Measurements from ENCODE around the gene PSMB10.

- PRO-cap, result no peak
- RAMPAGE, long total RNA, 4 experiments, result no peak in any of the 4 experiments
These were observed 2.1 kb upstream of the NRN1L start for GRCh38 chr16:67882292-67883361.

- PRO-cap, result no peak
- RAMPAGE, long total RNA, 4 experiments, result no peak in any of the 4 experiments
These were observed 2.0 kb downstream of the PSMB10 start for GRCh38 chr16:67934590-67935079.

- PRO-cap, result bidirectional peak, plus-strand start at chr16:67936916, minus-strand start at chr16:67936850
- RAMPAGE, long total RNA, 4 experiments, result start-site peak on the minus strand in 4 of 4 experiments, at chr16:67936831-67936859 at its widest, 53 to 98 reads per replicate
These were observed at the start of gene PSMB10 for GRCh38 chr16:67936236-67937180. Gene PSMB10, minus strand, starts transcription at chr16:67936850.

DNA sequence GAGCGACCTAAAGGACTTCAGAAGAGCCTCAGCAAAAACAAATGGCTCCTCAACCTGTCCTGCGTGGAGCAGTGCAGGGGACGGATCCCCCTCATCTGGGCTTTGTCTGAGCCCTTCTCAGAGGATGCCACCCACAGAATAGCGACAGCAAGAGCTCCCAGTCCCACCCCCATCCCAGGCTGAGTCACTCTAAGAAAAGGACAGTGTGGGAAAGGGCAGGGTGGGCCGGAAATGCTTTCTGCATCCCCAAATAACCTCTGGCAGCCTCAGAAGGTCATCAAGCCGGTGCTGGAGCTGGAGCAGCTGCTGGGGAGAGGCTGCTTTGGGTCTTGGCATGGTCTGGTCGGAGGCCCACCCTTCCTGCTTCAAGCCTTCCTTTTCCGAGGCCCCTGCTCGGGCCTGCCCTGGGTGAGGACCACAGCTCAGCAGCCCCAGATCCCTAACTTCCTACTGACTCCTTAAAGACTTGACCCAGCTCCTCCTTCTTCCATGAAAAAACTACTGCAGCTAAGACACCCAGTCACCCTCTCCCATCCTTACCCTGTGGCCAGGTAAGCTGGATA is 8.8 kb downstream of the SLC12A4 start:
- PRO-cap, result no peak
- RAMPAGE, long total RNA, 4 experiments, result no peak in any of the 4 experiments

GRCh38 chr16:67969408-67970018 is 1.1 kb upstream of the SLC12A4 start:
- PRO-cap, result no peak
- RAMPAGE, long total RNA, 4 experiments, result no peak in any of the 4 experiments

- PRO-cap, result no peak
- RAMPAGE, long total RNA, 4 experiments, result no peak in any of the 4 experiments
These were observed 678 bp upstream of the DPEP2 start for GRCh38 chr16:67999946-68000378.

- PRO-cap, result no peak
- RAMPAGE, long total RNA, 4 experiments, result no peak in any of the 4 experiments
These were observed 15.0 kb upstream of the NFATC3 start for GRCh38 chr16:68069992-68070758.

GRCh38 chr16:68084113-68085091 is 768 bp upstream of the NFATC3 start:
- PRO-cap, result bidirectional peak, plus-strand start at chr16:68084545, minus-strand start at chr16:68084471; bidirectional peak, plus-strand start at chr16:68084797, minus-strand start at chr16:68084620
- RAMPAGE, long total RNA, 4 experiments, result start-site peak on the plus strand in 2 of 4 experiments, at chr16:68084753-68084818 at its widest, 9 to 22 reads per replicate

DNA sequence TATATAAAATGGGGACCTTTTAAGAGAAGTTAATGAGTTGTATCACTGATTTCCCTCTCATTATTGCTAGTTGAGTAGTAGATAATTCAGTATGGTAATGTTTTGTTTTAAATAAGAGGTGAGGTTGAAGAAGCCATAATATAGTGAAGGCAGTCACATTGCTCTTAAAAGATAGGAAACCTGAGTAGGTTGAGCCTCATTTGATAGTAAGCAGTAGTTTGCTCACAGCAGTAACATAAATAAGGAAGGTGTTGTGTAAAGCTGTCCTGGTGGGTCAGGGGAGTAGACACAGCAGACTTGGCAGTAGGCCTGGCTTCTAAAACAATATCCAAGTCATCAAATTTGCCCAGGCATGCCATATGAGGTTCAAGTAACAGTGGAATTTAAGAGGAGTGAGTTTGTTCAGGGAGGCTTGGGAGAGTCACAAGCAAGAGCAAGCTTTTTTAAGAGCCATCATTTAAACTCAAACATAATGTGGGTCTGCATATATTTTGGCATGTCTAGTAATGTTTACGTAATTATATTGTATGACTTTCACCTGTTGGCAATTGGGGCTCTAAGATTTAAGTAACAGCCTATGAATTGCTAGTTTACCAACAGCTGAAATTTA is 6.5 kb downstream of the NFATC3 start:
- PRO-cap, result no peak
- RAMPAGE, long total RNA, 4 experiments, result no peak in any of the 4 experiments

GRCh38 chr16:68214089-68214669 is 21.7 kb downstream of the ESRP2 start:
- PRO-cap, result no peak
- RAMPAGE, long total RNA, 4 experiments, result no peak in any of the 4 experiments

GRCh38 chr16:68263939-68264379 is 367 bp upstream of the SLC7A6 start:
- PRO-cap, result bidirectional peak, plus-strand start at chr16:68264187, minus-strand start at chr16:68264114
- RAMPAGE, long total RNA, 4 experiments, result no peak in any of the 4 experiments

- PRO-cap, result bidirectional peak, plus-strand start at chr16:68265672, minus-strand start at chr16:68265552
- RAMPAGE, long total RNA, 4 experiments, result no peak in any of the 4 experiments
These were observed 1.1 kb downstream of the SLC7A6 start for GRCh38 chr16:68265406-68265916.

- PRO-cap, result no peak
- RAMPAGE, long total RNA, 4 experiments, result no peak in any of the 4 experiments
These were observed 8.4 kb downstream of the SLC7A6 start for GRCh38 chr16:68272580-68273293.

- PRO-cap, result no peak
- RAMPAGE, long total RNA, 4 experiments, result no peak in any of the 4 experiments
These were observed 34.5 kb downstream of the PRMT7 start for GRCh38 chr16:68345226-68345763.

DNA sequence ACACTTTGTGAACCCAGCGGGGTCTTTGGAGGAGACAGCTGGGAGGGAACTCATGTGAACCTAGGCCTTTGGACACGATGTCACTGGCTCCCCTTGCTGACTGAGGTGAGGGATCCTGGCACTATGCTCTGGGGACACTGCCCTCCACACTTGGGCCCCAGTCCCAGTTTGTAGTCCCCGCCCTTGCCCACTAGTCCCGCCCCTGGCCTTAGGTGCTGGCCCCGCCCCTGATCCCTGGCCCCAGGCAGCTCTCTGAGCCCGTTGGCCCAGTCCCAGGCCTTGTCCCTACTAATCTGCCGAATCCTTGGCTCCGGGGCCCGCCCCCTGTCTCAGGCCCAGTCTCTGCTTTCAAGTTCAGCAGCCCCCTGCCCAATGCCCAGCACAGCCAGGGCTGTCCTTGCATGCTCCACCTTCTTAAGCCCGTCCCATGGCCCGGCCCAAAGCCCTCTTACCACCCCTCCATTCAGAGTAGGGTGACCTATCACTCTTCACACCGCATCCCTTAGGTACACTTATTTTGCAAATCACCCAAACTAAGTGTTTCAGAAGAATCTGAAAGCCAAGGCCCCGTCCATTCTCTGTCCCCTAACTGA is 60.9 kb downstream of the SMPD3 start:
- PRO-cap, result no peak
- RAMPAGE, long total RNA, 4 experiments, result no peak in any of the 4 experiments

- PRO-cap, result no peak
- RAMPAGE, long total RNA, 4 experiments, result no peak in any of the 4 experiments
These were observed 32.0 kb downstream of the SMPD3 start for GRCh38 chr16:68415925-68417109.

- PRO-cap, result no peak
- RAMPAGE, long total RNA, 4 experiments, result no peak in any of the 4 experiments
These were observed 18.3 kb upstream of the ZFP90 start for GRCh38 chr16:68520662-68521268.

DNA sequence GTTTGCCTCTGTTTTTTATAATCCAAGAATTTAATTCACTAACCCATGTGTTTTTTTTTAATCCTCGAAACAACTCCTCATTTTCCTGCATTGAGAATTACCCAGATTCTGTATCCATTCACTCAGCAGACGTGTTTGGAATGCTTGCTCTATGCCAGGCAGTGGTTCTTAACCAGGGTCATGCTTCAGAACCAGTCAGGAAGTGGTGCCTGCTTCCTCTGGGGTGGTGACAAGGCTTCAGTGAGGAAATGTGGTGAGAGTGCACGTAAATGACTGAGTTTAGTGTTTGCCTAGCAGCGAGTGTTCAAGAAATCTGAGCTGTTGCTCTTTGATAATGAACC is 9.8 kb downstream of the ZFP90 start:
- PRO-cap, result no peak
- RAMPAGE, long total RNA, 4 experiments, result no peak in any of the 4 experiments

GRCh38 chr16:68640861-68641344 is 4.2 kb upstream of the CDH3 start:
- PRO-cap, result bidirectional peak, plus-strand start at chr16:68641139, minus-strand start at chr16:68641082
- RAMPAGE, long total RNA, 4 experiments, result no peak in any of the 4 experiments

DNA sequence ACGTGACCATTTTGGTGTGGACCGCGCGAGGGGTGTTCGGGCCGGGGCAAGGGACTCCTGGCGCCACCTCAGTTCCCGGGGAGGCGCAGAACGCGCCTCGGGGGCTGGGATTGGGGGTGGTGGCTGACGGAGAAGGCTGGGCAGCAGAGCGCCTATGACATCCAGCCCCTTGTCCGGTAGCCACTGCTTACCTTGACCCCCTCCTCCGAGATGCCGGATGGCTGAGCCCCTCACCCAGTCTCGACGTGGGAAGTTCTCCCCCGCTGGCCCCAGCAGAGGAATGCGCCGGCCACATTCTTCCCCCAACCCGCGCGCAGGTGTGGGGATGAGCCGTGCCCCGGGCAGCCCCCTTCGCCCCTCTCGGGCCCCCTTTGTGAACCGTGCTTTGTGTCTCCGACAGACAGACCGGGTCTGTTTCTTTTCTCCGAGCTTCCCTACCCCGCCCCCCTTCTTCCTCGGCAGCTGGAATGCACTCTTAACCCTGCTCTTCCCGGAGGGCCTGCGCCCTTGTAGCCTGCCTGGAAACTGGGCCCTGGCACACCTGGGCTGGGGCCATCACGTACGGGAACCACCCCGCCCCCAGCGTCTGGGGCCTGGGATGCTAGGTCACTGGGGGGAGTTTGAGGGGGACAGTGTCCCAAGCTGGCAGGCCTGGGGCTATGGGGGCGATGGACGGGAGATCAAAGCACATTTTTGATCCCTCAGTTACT is 834 bp downstream of the CDH3 start:
- PRO-cap, result bidirectional peak, plus-strand start at position 618 of the sequence, minus-strand start at position 527 of the sequence
- RAMPAGE, long total RNA, 4 experiments, result no peak in any of the 4 experiments